ENCODE results near the genes IGSF9B and B3GAT1.

- PRO-cap, result no peak
Observed at GRCh38 chr11:132925760-132926292, 606.5 kb downstream of the OPCML start.

DNA sequence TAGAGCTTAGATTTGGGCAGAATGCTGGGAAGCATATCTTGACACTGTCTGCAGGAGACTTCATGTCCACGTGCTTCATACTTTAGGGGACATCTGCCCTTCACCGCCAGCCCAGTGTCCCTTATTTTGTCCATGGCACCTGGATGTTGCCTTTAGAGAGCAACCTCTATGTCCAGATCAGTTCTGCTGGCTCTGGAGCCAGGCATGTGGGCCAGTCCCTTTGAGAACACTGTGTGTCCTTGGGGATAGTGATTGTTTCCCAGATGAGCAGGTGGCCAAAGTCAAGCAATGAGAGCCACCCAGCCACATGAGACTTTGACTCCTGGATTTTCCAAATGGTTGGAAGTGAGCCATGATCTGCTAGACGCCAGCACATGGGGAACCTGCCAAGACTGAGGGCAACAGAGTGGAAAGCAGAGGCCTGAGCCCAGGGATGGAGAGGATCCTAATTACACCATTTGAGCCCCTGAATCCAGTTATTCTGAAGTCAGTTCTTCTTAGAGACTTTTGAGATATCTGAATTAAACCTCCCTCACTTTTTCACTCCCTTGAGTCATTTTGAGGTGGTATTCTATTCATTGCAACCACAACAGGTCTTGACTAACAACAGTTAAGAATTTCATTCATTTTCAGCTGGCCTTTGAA is 479.7 kb downstream of the OPCML start:
- PRO-cap, result no peak

- PRO-cap, result bidirectional peak, plus-strand start at chr11:133957130, minus-strand start at chr11:133956968; unidirectional peak, plus-strand start at chr11:133957393
Observed at GRCh38 chr11:133956613-133957839, at the start of gene IGSF9B. Gene IGSF9B (minus strand): TSS chr11:133956968.

GRCh38 chr11:133967202-133967680 is 10.5 kb upstream of the IGSF9B start:
- PRO-cap, result no peak

- PRO-cap, result bidirectional peak, plus-strand start at chr11:134034252, minus-strand start at chr11:134034101
Observed at GRCh38 chr11:134033390-134034511, 35.1 kb upstream of the JAM3 start.

DNA sequence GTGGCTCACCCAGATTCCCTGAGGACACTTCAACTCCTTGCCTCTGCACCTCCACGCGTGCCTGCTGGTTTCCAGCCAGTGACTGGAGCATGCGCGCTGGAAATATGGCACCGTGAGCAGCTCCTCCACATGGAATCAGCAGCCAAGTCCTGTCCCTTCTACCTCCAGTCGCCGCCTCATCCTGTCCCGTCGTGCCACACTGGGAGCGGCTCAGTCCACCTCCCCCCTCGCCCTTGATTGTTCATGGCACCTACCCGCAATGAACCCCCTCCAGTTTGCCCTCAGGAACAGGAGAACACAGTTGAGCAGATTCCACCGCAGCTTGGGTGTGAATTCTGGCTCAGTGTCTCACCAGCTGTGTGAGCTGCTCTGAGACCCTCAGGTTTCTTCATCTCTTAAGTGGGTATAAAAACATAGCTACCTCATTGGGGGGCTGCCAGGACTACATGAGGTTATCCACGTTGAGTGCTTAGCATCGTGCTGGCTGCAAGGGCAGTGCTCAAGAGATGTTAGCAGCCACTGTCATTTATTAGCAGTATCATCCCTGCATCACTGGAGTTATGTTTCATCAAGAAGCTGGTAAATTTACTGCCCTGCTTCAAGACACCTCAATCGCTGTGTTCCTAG is 70.0 kb downstream of the NCAPD3 start:
- PRO-cap, result no peak

DNA sequence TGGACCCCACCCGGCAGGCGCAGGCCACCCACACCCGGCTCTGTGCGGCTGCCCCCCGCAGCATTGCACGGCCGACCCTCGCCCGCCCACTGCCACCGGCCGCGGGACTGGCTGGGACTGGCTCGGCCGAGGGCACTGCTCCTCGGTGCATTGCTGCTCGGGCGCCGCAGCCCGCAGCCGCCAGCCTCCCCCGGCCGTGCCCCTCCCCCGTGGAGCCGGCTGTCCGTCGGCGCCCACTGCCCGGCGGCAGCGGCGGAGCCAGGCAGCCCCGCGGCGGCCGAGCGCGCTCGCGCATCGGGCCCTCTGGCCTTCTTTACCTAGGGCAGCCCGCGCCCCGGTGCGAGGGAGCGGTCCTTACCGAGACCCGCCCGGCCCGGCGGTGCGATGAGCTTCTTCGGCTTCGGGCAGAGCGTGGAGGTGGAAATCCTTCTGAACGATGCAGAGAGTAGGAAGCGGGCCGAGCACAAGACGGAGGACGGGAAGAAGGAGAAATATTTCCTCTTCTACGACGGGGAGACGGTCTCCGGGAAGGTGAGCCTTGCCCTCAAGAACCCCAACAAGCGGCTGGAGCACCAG is 356 bp downstream of the VPS26B start:
- PRO-cap, result bidirectional peak, plus-strand start at position 439 of the sequence, minus-strand start at position 305 of the sequence

DNA sequence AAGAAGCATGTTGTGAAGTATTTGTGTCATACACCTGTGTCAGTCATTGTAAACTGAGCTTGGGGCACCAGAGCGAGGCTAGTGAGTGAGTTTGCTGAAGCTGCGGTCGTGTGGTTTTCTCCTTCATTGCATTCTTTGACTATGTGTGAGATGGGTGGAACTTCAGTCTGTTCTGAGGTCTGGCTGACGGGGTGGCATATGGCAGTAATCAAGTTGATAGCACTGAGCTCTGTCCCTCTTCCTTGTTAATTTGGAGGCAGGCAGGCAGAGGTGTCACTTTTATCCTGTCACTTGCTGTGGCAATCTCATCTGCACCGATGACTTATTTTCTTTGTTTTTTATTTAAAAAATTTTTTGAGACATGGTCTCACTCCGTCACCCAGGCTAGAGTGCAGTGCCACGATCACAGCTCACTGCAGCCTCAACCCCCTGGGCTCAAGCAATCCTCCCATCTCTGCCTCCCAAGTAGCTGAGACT is 4.3 kb downstream of the VPS26B start:
- PRO-cap, result no peak

GRCh38 chr11:134411802-134413075 is at the start of gene B3GAT1:
Gene B3GAT1 (minus strand): TSS chr11:134412242.
- PRO-cap, result unidirectional peak, minus-strand start at chr11:134412216; unidirectional peak, minus-strand start at chr11:134412242; bidirectional peak, plus-strand start at chr11:134412660, minus-strand start at chr11:134412625

GRCh38 chr11:134466593-134467716 is 54.9 kb upstream of the B3GAT1 start:
- PRO-cap, result no peak

DNA sequence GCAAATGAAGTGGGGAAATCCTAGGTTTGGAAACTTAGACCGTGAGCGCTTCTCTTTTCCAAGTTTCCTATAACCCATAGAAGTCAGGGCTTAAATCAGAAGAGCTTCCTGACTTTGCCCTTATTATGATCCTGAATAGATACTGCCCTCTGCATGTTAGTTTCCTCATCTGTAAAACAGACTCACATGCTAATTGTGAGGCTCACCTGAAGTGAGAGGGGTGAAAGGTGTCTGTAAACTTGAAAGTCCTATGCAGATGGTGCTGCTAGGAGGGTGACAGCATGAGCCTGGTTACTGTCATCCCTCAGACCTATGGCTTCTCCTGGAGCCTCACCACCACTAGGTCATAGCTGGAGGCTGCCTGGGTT is 229.4 kb upstream of the B3GAT1 start:
- PRO-cap, result no peak